SK-N-DZ (cell line): ENCODE data around the genes MRGPRG, STIM1, OR51T1, OR51V1, HBE1, OR51B6 and FHIP1B.

DNA sequence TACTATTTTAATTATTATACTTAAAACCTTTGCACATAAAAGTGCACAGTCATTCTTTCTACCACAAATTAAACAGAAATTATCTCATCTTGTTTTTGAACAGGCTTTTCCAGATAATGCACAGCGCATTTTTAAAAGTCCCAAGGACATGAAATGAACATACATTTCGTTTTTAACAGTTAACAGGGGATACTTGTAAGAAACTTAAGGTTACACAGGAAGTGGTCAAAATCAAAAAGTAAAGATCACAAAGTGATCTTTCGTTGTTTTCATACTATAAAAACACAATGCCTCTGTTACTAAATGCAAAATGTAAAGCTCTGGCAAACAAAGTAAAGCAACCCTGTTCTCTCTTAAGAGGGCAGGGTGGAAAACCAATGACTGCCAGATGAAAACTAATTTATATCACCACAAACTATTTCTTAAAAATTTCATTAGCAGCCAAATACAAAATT, 3.5 kb downstream of the NAP1L4 start:
RAMPAGE:
- cytosol, long total RNA, result no peak
- nucleus, long total RNA, result no peak

DNA sequence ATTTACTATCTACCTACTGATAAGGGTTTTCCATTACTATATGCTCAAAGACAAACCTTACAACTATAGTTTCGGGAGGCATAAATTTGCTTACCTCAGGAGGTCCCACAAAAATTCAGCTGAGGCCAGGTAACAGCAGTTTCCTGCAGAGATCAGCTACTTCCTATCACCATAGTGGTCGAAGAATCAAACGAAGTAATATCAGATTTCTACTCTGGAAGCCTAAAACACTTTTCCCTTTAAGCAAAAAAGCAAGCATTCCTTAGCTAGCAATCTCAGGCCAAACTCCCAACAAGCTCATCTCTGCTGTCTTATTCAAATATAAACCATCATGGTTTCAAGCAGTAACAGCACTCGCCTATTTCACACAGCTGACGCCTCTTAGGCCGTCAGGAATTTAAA, 3.1 kb downstream of the NAP1L4 start:
RAMPAGE:
- cytosol, long total RNA, result no peak
- nucleus, long total RNA, result no peak

DNA sequence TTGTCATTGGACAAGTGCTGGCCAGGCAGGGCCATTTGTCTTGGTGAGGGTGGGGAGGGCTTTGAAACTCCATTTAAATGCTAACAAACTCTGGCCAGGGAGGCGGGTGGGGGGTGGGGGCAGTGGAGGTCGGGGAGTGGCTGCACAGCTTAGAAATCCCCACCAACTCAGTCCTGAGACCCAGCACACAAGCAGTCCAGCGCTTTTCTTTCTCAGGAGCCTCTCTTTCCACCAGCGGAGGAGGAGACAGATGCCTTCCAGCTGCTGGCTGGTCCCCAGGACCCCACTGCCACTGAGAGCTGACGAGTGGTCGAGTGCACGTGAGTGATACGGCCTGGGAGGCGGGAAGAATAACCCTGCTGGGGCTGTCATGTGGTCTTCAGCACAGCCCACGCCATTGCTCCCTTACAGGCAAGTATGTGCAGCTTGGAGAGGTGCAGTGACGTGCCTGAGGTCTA, 24.2 kb upstream of the OSBPL5 start:
RAMPAGE:
- cytosol, long total RNA, result no peak
- nucleus, long total RNA, result no peak

DNA sequence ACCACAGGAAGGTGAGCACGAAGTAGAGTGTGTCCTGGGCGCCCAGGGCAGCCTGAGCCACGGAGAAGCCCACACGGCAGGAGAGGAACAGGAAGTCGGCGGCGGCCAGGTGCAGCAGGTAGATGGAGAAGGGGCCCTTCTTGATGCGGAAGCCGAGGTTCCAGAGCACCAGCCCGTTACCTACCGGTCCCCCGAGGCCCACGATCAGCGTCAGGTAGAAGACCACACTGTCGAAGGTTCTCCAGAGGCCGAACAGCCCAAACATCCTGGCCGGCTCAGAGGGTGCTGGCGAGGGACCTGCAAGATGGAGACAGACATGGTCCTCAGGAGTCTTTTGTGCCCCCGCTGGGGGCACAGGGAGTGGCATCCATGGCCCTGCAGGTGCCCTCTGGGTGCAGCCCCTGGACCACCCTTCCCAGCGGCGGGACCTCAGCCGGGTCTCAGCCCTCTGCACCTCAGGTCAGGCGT, at the start of gene MRGPRG:
Gene MRGPRG, minus strand, starts transcription at position 265 of the 468 bp plus-strand sequence.
RAMPAGE:
- cytosol, long total RNA, result no peak
- nucleus, long total RNA, result no peak

DNA sequence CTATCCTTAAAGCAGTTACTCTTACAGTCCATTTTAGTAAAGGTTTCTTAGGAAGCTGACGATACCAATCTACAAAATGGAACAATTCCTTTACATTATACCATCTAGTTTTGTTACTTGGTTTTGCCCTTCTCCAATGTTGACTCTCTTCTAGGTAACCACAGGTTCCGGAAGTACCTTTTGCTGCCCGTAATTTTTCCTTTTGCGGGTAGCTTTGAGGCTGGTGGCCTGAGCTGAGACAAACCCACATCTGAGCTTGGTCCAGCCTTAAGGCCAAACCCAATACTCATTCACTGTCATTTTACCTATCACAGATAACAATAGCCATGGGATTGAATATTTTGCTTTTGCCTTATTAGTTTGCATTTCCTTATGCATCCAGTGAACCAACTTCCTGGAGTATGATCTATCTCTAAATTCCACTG, 10.0 kb upstream of the MRGPRE start:
RAMPAGE:
- cytosol, long total RNA, result no peak
- nucleus, long total RNA, result no peak

DNA sequence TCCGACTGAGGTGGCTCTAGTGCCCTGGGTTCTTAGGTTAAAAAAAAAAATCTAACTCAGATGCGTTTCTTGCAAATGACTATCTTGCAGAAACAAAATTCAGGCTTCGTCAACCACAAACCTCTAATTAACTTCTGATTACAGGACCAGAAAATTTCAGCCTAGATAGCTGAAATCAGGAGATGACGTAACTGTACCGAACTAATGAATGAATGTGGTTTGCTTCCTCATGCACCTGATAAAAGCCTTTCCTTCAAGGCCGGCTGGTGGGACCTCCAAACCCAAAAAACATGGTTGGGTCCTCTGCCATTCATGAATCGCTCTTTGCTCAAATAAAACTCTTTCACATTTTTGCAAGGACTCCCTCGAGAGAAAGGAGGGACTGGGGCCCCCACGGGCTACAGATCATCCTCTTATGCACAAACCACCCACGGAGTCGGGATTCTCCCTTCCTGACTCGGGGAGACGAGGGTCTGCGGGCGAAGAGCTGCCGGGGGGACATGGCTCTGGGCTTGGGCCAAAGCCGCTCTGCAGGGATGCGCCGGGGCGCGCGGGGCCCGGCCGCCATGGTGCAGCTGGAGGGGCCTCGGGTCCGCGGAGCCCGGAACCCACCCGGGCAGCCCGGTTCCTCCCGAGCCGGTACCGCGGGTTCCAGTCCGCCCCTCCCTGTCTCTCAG, 469 bp downstream of the ZNF195 start:
RAMPAGE:
- cytosol, long total RNA, result no peak
- nucleus, long total RNA, result no peak

DNA sequence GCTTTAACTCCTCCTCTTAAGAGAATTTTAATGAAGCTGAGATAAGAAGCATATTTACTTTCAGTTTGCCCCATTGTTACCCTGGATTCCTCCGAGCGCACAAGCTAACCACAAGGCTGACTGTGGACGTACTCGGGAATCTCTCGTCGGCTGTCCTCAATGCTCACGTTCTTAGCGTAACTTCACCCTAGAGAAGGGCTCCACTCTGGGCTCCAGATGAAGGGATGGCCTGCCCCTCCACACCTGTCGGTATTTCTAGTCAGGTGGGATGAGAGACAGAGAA, 76.7 kb upstream of the ZNF195 start:
RAMPAGE:
- cytosol, long total RNA, result no peak
- nucleus, long total RNA, result no peak

RAMPAGE:
- cytosol, long total RNA, result no peak
- nucleus, long total RNA, result no peak
Measured at GRCh38 chr11:3747426-3748191, 49.7 kb downstream of the NUP98 start.

GRCh38 chr11:3776215-3776521, 21.2 kb downstream of the NUP98 start:
RAMPAGE:
- cytosol, long total RNA, result no peak
- nucleus, long total RNA, result no peak

DNA sequence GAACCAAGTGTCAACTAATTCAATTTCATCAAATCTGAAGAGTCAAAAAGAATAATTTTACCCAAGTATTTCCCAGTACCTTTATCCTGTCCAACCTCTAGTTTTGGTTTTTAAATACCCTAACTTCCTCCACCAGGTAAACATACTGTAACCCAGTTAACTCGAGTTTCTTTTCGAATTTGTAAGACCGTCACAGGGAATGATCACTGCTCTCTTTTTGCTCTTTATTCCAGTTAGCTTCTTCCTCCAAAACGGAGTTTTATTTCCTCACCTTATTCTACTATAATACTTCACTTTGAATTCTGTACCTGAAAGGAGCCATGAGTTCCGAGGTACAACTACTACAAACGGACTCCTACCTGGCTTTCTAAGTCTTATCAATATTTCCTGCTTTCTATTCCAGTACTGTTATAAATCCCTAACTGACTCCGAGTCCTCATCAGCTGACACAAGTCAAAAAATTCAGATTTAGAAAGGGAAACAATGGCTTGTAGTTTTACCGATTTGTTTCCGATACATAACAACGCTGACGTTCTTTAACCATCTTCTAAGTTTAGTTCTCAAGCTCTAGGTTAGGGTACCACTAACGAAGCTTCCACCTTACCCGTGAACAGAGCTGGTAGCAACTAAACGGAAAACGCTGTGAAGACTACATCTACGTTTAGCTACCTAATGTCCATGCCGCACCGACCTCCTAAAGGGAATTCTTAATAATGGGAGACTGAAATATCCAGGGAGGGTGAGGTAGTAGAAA, 1.2 kb downstream of the NUP98 start:
RAMPAGE:
- cytosol, long total RNA, result no peak
- nucleus, long total RNA, result no peak

DNA sequence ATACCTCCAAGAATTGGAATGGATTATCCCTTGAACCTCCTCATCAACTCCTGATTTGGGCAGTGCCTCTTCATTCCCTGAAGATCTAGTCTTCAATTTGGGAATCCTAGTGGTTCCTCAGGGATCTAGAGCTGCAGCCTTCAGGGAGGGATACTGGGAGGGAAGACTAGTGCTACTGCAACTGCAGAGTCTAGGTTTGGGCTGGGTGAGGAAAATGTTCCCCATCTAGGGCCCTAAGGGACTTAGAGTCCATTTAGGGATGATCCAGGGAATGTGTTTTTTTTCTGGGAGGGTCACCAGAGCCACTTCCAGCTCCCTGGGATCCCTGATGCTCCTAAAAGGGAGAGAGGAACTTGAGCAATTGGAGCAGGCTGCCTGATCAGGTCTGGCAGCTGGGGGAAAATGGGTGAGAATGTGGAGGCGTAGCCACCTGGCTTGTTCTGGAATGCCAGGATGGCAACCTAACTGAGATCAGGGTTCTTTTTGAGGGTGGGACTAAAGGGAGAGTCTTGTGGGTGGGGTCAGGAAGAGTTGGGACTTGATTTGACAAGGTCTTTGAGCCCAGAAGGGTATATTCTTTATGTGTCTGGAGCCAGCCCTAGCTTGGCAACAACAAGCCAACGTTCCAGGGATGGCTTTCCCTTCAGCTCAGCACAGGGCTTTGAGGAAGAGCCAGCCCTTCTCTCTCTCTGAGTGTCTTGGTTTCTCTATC, 1.2 kb downstream of the PGAP2 start:
RAMPAGE:
- cytosol, long total RNA, result no peak
- nucleus, long total RNA, result no peak

DNA sequence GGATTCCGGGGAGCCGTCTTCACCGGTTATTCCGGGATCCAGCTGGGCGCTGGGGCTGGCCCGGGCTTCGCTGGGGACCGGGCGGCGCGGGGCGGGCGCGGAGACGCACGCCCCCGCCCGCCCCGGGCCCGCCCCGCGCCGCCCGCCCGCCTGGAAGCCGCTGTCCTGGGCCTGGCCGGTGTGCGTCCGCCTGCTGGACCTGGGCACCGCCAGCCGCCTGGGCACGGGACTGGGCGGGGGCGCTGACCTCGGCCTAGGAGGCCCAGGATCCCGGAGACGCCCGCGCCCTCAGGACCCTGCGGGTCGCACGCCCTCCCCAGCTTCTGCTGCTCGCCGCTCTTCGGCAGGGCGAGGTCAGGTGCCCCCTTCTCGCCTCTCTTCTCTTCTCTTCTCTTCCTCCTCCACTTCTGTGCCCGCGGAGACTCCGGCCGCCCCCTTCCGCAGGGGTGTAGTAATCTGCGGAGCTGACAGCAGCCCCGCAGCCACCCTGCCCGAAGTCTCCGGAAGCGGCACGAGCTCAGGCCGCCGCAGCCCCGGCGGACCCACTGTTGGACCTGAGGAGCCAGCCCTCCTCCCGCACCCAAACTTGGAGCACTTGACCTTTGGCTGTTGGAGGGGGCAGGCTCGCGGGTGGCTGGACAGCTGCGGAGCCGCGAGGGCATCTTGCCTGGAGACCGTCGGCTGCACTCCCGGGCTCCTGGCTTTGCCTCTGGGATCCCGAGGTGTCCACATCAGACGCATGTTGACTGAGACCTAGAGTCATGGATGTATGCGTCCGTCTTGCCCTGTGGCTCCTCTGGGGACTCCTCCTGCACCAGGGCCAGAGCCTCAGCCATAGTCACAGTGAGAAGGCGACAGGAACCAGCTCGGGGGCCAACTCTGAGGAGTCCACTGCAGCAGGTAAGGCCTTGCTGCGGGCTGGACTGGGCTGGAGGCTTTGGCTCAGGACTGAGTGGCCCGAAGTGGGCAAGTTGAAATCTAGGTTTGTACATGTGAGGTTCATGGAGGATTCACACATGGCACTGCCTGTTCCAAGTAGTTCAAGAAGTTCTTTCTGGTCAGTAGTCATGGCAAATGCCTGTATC, at the start of gene STIM1:
Gene STIM1, plus strand, starts transcription at position 155 of the 1,085 bp plus-strand sequence.
RAMPAGE:
- cytosol, long total RNA, result no peak
- nucleus, long total RNA, result no peak

RAMPAGE:
- cytosol, long total RNA, result no peak
- nucleus, long total RNA, result no peak
Measured at GRCh38 chr11:3938988-3939548, 83.6 kb downstream of the STIM1 start.

DNA sequence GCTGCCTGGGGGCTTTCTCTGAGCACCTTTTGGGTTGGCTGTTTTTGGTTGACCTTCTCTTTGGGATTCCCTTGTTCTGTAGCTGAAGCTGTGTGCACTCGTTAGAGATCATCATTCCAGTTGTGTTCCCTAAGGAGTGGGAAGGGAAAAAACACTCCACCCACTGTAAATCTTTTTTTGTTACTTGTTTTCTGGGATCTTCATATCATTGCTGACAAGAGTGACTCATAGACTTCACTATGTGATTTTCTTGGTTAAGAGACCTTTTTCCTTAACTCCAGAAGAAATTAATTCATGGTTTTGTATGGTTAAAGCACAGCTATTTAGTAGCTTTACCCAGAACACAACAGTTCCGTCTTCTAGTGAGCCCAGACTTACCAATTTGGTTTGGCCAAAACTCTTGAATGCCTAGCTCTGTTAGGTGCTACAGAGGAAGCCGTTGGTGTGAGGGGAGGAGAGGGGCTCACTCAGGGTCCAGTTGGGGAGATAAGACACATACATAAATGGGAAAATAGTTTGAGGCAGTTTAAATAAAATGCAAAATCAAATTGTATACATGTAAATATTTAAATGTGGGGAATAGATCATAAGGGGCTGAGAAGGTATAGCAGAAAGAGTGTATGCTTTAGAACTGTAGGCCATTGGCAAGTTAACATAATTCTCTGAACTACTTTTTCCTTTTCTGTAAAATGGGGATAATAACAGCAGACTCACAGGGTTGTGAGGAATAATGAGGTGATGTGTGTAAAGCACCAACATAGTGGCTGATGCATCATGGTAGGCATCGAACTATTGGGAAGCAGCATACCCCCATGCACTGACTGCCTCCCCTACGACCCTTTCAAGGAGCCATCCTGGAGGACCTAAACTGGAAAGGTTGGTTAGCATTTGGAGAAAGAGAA, 84.6 kb downstream of the STIM1 start:
RAMPAGE:
- cytosol, long total RNA, result no peak
- nucleus, long total RNA, result no peak

DNA sequence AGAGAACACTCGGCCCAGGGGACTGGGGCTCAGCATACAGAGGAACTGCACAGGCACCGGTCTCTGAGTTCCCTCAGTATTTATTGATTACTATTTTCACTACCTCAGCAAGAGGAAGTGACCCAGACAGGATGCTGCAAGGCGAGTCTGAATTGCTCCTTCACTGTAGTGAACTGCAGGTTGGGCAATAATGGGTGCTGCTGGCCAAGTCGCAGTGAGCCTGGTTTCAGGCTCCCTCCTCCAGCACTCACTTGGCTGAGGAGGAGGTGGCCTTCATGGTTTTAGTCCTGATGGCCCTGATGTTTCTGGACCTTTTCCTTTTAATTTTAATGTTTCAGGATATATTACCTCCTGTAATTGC, 10.4 kb downstream of the OR52K2 start:
RAMPAGE:
- cytosol, long total RNA, result no peak
- nucleus, long total RNA, result no peak

GRCh38 chr11:4881575-4882054, at the start of gene OR51T1:
TSS of gene OR51T1 (plus strand) at chr11:4881900.
RAMPAGE:
- cytosol, long total RNA, result no peak
- nucleus, long total RNA, result no peak

DNA sequence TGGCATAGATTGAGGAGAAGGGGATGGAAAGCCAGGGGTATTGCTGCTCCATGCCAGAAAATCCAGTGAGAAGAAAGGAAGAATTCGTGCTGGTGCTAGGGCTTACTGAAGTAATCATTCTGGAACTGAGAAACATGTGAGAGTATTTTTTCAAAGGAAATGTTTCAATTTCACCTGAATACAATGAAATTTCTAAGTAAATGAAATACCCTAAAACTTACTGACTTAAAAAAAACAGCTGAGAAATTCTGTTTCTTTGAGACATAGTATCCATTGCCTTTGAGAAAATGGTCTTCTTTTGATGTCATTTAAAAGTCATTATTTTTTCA, at the start of gene OR51V1:
Gene OR51V1, minus strand, starts transcription at position 118 of the 329 bp plus-strand sequence.
RAMPAGE:
- cytosol, long total RNA, result no peak
- nucleus, long total RNA, result no peak

DNA sequence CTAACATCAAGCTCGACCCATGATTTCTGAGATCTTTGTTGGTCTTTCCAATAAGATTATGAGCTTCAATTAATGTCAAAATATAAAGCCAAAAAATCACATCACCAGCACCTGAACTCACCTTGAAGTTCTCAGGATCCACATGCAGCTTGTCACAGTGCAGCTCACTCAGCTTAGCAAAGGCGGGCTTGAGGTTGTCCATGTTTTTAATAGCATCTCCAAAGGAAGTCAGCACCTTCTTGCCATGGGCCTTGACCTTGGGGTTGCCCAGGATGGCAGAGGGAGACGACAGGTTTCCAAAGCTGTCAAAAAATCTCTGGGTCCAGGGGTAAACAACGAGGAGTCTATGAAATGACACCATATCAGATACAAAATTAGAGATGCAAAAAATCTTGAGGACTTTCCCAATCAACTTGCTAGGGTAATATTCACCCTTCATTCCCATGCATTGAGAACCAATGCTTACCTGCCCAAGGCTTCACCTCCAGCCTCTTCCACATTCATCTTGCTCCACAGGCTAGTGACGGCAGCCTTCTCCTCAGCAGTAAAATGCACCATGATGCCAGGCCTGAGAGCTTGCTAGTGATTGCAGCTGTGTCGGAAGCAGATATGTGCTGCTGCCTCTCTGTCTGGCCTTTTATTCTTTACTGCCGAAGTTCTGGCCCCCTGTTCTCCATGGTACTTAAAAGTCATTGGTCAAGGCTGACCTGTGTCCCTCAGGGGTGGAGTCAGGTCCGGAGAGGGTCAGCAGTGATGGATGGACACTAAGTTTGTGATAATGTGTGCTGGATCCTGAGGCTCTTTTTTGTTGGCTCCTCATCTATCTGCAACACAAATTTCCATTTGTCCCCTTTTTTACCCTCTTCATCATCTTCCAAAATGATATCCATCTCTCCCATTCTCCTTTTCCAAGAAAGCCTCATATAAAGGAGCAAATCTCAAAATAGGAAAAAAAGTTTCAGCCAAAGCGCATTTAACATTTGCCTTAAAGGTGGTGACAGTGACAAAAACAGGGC, at the start of gene HBE1:
Gene HBE1, minus strand, starts transcription at position 613 of the 1,016 bp plus-strand sequence.
RAMPAGE:
- cytosol, long total RNA, result no peak
- nucleus, long total RNA, result no peak

GRCh38 chr11:5351062-5351636, at the start of gene OR51B6:
TSS of gene OR51B6 (plus strand) at chr11:5351508.
RAMPAGE:
- cytosol, long total RNA, result no peak
- nucleus, long total RNA, result no peak

GRCh38 chr11:6234495-6235626, at the start of gene FHIP1B:
TSS of gene FHIP1B (minus strand) at chr11:6234636.
RAMPAGE:
- cytosol, long total RNA, result no peak
- nucleus, long total RNA, result no peak